Hair follicular keratinocyte (primary cell): ENCODE results near the genes DCAF16, KCNIP4 and ADGRA3.

GRCh38 chr4:17489356-17489940, 22.4 kb downstream of the QDPR start:
- RAMPAGE, long total RNA, result no peak

DNA sequence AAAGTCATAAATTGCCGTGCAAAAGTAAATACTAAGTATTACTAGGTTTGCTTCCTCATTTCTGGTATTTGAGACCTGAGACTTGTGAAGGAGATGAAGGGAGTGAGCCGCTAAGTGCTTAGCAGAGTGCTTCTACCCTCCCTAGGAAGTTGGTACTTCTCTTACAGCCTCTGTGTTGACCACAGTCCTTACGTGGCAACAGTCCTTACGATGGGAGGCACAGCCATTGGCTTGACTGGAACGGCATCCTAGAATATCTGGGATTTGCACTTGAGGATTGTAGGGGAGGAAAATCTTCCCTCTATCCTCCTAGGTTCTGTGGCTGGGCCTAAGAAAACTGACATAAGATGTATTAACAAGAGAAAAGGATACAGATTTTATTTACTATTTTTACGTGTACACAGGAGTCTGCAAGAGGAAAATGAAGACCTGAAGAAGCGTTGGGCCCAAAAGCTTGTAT, 1.7 kb downstream of the LAP3 start:
- RAMPAGE, long total RNA, result no peak

- RAMPAGE, long total RNA, result no peak
These were observed 7.1 kb downstream of the LAP3 start for GRCh38 chr4:17583964-17584573.

DNA sequence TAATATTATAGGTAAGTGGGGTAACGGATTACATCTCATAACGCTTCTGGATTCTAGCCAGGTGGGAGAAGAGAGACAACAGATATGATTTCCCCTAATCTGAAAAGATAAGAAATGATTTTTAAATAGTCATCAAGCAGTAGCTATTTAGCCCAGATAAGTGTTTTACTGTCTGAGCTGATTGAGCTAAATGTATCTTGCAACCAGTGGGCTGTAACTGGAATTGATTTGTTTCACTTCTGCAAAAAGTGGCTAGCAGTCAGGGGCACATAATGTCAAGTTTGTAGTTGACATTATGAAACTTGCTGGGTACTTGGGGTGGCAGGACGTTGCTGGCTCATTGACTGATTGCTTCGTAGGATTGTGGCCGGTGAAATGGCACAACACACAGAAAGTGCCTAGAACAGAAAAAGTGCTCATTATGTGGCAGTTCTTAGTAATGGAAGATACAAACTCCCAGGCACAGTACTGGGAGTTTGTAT, 18.6 kb downstream of the LAP3 start:
- RAMPAGE, long total RNA, result no peak

- RAMPAGE, long total RNA, result no peak
These were observed 9.4 kb downstream of the MED28 start for GRCh38 chr4:17623490-17624644.

- RAMPAGE, long total RNA, result no peak
These were observed at the start of gene DCAF16 for GRCh38 chr4:17810000-17811103. DCAF16 (minus strand) TSS chr4:17810757.

DNA sequence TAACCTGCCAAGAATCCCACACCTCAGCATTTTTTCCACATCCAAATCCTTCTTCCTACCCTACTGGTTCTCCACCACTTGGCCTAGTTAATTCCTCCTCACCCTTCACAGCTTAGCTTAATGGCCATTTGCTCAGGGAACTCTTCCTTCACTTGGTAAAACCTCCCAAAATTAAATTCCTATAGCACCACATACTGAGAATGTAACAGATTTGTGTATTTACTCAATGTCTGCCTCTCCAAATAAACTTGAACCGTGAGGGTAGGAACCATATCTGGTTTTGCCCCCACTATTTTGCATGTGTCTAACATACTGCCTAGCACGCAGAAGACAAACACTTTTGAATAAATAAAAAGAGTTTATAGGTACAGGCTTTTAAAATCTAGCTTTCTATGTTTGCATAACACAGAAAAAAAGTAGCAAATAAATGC, 55.4 kb downstream of the NCAPG start:
- RAMPAGE, long total RNA, result no peak

DNA sequence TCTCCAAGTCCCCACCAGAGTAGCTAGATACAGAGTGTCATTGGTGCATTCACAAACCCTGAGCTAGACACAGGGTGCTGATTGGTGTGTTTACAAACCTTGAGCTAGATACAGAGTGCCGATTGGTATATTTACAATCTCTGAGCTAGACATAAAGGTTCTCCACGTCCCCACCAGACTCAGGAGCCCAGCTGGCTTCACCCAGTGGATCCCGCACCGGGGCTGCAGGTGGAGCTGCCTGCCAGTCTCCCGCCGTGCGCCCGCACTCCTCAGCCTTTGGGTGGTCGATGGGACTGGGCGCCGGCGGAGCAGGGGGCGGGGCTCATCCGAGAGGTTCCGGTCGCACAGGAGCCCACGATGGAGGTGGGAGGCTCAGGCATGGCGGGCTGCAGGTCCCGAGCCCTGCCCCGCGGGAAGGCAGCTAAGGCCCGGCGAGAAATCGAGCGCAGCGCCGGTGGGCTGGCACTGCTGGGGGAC, 396.6 kb upstream of the LCORL start:
- RAMPAGE, long total RNA, result no peak

- RAMPAGE, long total RNA, result no peak
These were observed 1103.7 kb upstream of the SLIT2 start for GRCh38 chr4:19147981-19148526.

DNA sequence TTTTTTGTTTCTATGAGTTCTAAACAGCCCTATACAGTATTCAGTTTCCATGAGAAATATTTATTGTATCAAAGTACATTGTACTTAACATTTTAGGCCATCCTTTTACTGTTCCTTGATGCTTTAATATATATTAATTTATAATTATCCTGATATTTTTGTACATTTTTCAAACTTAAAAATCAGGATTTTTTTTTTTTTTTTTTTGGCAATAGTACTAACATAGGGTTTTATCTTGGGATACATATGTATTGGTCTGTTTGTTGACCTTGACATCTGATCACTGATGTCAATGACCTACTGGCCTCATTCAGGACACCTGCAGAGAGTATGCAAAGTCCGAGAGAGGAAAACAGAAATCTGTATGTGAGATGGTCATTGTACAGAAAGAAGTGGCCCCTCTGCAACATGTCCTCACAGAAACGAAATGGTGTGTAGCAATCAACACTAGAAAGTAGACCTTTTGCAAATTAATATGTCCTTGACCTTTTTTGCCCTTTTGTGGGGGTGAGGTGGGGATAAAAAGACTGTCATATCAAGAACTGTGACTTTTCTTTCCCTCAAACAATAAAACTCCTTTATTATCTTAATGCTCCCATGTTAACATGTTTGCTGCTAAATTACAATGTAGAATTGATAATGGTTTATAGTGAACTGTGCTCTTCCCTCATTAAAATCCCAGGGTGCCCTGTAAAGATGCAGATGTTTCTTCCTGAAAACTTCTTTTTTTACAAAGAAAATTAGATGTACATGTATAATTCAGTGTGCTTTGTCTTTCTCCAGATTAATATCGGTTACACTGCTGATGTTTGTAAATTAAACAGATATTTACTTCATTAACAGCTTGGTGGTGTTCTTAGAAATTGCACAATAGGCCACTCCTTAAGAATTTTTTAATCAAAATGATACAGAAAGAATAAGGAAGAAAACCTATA, 80.3 kb upstream of the PACRGL start:
- RAMPAGE, long total RNA, result no peak

- RAMPAGE, long total RNA, result no peak
These were observed 421.7 kb downstream of the PACRGL start for GRCh38 chr4:21121956-21122395.

DNA sequence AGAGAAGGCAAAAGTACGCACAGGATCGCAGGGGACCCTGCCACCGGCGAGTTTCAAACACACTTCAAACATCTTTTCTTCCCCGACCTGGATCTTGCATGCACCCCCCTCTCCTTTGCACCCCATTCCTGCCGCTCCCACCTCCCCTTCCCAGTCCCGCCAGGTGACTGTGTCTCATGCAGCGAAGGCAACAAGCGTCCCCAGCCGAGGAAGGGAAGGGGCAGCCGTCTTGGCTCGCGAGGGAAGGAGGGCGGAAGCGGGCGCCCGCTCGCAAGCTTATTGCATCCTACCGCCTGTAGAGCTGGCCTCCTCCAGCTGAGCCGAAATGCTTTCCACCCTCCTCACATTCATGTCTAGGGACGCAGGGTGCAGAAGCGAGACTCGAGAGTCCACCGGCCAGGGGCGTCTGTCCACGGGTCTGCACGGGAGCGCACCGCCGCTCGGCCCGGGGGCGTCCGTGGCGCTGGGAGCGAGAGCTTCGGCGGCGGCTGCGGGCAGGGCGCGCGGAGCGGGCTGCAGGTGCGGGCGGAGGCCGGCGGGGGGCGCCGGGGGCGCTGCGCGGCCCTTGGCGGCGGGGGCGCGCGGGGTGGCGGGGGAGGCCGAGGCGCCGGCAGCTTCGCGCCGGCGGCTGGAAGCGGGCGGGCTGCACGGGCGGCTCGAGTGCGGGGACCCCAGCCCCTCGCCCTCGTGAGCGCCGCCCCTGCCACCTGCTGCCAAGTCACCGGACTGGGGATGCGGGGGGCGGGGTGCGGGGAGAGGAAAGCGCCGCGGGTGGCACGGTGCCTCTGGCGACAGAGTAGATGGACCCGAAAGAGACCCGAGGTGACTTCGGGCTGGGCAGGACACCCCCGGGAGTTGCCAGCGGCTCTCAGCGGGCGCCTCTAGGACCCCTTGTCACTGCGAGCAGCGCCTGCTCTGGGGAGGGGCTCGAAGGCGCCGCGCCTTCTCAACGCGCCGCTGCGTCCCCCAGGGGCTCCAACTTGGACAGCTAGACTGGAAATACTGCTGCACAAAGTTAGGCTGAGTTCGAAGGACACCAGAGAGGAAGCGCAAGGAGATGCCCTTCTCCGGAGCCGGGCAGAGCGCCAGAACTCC, at the start of gene KCNIP4:
KCNIP4 (minus strand) TSS at position 492 of the 1,095 bp plus-strand sequence.
- RAMPAGE, long total RNA, result no peak

GRCh38 chr4:22440710-22441633, 74.9 kb downstream of the ADGRA3 start:
- RAMPAGE, long total RNA, result no peak

DNA sequence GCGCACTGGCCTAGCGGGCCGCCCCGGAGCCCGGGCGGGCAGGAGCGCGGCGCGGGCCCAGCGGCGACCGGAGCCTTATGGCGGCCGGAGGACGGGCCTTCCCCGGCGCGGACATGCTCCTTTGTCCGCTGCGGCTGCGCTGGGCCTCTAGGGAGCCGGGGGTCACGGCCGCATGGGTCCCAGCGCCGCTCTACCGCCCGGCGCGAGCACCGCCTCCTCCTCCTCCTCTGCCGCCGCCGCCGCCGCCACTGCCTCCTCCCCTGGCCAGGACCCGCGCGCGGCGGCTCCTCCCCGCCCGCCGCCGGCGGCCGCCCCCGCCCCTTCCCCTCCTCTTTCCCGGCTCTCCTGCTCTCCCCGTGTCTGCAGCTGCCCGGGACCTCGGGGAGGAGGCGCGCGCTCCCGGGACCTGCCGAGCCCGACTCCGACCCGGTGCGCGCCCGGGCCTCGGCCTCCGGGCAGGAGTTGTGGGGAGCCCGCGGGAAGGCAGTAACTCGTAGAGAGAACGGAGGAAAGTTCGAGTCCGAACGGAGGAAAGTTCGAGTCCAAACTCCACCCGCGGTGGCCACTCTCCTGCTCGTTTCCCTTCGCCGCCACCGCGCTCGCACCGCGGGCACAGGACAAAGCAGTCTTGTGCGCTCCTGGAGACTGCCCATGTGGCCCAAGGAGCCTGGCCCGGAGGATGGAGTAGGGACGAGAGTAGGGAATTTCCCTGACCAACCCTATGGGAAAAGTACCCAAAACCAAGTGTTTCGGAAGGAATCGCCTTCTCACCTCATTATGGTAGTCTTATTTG, at the start of gene ADGRA3:
ADGRA3 (minus strand) TSS at position 250 of the 793 bp plus-strand sequence.
- RAMPAGE, long total RNA, result no peak

GRCh38 chr4:23118227-23118791, 602.4 kb upstream of the ADGRA3 start:
- RAMPAGE, long total RNA, result no peak

GRCh38 chr4:23884167-23884654, 5.6 kb downstream of the PPARGC1A start:
- RAMPAGE, long total RNA, result no peak

GRCh38 chr4:23888584-23889511, 999 bp downstream of the PPARGC1A start:
- RAMPAGE, long total RNA, result no peak

- RAMPAGE, long total RNA, result no peak
These were observed 45.0 kb upstream of the PPARGC1A start for GRCh38 chr4:23934737-23935446.

DNA sequence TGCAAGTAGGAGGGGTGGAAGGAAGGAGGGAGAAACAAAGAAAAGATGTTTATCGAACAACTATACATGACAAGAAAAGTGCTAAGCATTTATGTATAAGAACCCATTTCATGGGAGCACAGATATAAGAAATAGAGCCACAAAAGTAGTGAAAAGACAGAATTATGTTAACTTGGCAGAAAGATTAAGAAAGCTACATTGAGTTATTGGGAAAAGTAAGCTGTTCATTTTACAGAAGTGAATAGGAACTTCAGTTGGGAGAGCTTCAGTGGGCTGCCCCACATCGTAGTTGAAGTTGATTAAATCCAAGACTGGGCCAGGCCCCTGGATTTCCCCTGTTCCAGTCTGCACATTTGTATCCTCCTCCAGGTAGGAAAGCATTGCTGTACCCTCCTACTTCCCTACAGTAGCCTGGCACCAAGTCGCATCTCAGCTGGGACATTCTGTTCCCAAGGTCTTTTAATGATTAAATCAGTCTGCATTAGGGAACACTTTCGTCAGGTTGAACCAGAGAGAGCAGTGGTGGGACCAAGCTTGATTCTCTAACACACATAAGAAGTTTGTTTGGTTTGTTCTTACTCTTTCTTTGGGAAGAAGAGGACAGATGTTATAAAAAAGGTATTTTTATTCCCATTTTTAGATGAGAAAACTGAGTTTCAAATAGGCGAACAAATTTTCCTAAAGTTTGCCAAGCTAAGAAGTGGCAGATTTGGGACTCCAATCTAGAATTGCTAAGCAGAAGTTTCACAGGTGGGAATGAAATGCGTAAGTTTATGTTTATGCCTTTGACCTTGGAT, 165.8 kb upstream of the PPARGC1A start:
- RAMPAGE, long total RNA, result no peak

DNA sequence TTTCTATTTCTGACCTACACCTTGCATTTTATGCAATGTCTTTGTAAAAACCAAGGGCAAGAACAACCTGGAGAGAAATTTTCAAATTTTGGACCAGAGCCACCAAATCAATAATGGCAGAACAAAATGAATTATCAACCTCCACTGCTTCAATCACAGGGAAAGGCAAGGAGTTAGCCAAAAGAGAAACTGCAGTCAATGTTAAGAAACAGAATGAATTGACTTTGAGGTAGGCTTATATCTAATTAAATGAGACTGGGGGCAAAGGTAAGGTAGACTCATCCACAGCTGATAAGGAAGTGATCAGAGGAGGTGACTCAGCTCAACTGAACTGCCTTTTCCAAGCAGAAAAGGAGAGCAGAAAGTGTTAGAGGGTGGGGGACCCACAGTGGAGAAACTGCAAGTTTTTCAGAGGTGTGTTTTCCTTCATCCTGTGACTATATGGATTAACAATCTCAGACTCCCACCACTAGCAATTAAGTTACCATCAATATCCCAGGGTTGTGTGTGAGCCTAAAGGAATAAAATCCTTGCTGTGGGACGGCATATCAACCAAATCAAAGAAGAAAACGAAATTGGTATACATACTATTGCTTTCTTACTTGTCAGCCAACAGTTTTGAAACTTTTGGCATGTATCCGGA, 345.8 kb upstream of the PPARGC1A start:
- RAMPAGE, long total RNA, result no peak